ENCODE measurements around the gene FOXN3.

- RAMPAGE, long total RNA = no peak
- RRBS = 2% methylated on average over 73 of the region's 100 CpGs
Measured at GRCh38 chr14:89416830-89417458, at the start of gene FOXN3. TSS of gene FOXN3 (minus strand) at chr14:89417233.

- RAMPAGE, long total RNA = no peak
- RRBS = no CpG with 5 or more reads among the region's 10 CpGs
Measured at GRCh38 chr14:89418450-89419027, 1.5 kb upstream of the FOXN3 start.

GRCh38 chr14:89427434-89427841 lies 10.4 kb upstream of the FOXN3 start:
- RAMPAGE, long total RNA = no peak
- RRBS = no CpG with 5 or more reads among the region's 7 CpGs

- RAMPAGE, long total RNA = no peak
- RRBS = no CpG with 5 or more reads among the region's 10 CpGs
Measured at GRCh38 chr14:89578205-89579148, 161.4 kb upstream of the FOXN3 start.

DNA sequence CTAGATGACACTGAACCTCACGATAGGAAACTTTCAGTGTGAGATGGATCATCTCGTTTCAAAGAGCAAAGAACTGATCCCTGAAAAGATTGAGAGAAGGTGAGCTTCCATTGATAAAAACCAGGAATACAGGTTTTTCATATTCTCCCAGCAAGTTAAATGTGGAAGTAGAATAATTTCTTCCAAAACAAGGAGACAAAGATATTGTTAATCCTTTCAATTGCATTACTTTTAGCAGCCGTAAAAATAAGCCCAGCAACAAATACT lies 212.0 kb upstream of the FOXN3 start:
- RAMPAGE, long total RNA = no peak
- RRBS = no CpG with 5 or more reads among the region's 3 CpGs

- RAMPAGE, long total RNA = no peak
- RRBS = no CpG with 5 or more reads among the region's 8 CpGs
Measured at GRCh38 chr14:89700694-89701027, 253.9 kb downstream of the EFCAB11 start.

- RAMPAGE, long total RNA = no peak
- RRBS = no CpG with 5 or more reads among the region's 8 CpGs
Measured at GRCh38 chr14:89719934-89720368, 234.6 kb downstream of the EFCAB11 start.

DNA sequence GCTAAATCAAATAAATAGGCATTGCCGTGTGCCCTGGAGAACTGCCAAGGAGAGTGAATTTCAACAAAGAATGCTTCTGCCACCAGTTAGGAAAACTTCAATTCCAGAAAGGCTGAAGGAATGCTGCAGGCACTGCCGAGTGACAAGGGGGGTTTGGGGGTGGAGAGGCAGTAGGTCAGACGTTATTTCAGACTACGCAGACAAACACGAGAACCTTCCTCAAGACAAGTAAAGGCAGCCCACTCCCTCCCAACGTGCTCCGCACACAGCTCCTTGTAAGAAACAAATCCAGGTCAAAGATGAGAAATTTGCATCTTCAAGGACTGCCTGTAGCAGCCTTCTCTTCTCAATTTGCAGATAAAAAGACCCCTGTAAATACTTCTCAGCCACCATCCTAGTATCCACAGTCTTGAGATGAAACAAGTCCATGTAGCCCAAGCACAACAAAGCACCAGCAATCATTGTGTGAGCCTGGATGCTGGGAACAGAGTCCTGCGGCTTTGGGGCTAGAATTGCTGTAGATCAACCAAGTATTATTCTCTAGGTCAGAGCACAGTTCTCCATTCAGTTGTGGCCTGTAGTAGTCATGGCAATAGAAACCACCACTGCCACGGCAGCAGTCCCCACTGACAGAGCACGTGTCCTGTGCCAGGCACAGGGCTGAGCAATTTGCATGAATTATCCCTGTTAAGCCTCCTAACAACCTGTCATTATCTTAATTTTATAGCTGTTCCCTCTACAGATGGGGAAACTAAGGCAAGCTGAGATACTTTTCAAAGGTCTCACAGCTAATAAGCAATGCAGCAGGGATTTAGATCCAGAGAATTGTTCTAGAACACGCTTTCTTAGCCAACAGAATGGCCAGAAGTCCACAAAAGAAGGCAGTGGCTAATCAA lies 43.1 kb downstream of the EFCAB11 start:
- RAMPAGE, long total RNA = no peak
- RRBS = no CpG with 5 or more reads among the region's 11 CpGs

- RAMPAGE, long total RNA = no peak
- RRBS = no CpG with 5 or more reads among the region's 4 CpGs
Measured at GRCh38 chr14:90159040-90159624, 97.2 kb upstream of the PSMC1 start.

- RAMPAGE, long total RNA = no peak
- RRBS = no CpG with 5 or more reads among the region's 16 CpGs
Measured at GRCh38 chr14:90439632-90440561, 43.1 kb downstream of the CALM1 start.

GRCh38 chr14:90454098-90454916 lies 57.5 kb downstream of the CALM1 start:
- RAMPAGE, long total RNA = no peak
- RRBS = 26% methylated on average over 4 of the region's 28 CpGs

GRCh38 chr14:90502213-90502429 lies 105.3 kb downstream of the CALM1 start:
- RAMPAGE, long total RNA = no peak
- RRBS = no CpG with 5 or more reads among the region's 2 CpGs

- RAMPAGE, long total RNA = no peak
- RRBS = no CpG with 5 or more reads among the region's 6 CpGs
Measured at GRCh38 chr14:90517483-90517693, 120.6 kb downstream of the CALM1 start.

GRCh38 chr14:90698281-90698878 lies 117.8 kb downstream of the TTC7B start:
- RAMPAGE, long total RNA = no peak
- RRBS = no CpG with 5 or more reads among the region's 8 CpGs

DNA sequence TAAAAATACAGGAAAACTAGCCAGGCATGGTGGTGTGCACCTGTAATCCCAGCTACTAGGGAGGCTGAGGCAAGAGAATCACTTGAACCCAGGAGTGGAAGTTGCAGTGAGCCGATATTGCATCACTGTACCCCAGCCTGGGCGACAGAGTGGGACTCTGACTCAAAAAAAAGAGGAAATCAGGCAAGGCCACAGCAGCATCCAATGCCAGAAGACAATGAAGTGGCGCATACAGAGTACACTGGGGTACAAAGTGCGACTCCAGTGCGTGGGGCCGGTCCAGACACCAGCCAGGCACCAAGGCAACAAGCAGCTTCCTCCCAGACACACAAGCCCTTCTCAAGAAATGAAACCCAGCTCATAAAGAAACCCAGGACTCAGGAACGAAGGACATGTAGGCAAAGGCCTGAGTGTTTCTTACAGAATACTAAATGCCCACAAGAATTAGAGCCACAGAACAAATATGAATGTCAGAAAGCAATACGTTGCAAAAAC lies 28.2 kb downstream of the TTC7B start:
- RAMPAGE, long total RNA = no peak
- RRBS = no CpG with 5 or more reads among the region's 8 CpGs

GRCh38 chr14:91063122-91063559 lies 2.7 kb upstream of the RPS6KA5 start:
- RAMPAGE, long total RNA = no peak
- RRBS = no CpG with 5 or more reads among the region's 1 CpG

DNA sequence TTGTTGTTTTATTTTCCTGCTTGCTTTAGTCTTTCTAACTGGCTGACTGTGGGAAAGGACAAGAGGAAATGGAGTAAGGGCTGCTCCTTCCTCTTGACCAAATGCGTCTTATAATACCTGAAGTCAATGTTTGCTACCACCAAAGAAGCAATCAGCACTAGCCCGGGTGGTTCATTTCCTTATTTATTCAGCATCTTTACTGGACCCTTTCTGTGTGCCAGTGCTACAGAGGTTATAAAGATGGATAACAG lies 15.1 kb upstream of the RPS6KA5 start:
- RAMPAGE, long total RNA = no peak
- RRBS = 94% methylated on average over 1 of the region's 2 CpGs

DNA sequence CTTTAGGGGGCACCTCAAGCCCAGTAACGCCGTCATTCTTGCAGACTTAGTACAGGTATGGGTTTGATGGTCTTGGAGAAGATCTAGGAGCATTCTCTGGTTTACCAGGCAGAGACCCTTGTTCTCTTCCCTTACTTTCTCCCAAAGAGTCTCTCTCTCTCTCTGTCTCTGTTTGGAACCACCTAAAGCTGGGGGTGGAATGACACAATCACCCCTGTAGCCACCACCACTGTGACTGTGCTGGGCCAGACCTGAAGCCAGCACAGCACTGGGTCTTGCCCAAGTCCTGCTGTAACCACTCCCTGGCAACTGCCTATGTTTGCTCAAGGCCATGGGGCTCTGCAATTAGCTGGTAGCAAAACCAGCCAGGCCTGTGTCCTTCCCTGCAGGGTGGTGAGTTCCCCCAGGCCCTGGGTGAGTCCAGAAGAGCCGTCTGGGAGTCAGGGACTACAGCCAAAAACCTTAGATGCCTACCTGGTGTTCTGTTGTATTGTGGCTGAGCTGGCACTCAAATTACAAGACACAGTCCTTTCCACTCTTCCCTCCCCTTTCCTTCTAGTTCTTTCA lies 50.7 kb downstream of the DGLUCY start:
- RAMPAGE, long total RNA = no peak
- RRBS = no CpG with 5 or more reads among the region's 3 CpGs

DNA sequence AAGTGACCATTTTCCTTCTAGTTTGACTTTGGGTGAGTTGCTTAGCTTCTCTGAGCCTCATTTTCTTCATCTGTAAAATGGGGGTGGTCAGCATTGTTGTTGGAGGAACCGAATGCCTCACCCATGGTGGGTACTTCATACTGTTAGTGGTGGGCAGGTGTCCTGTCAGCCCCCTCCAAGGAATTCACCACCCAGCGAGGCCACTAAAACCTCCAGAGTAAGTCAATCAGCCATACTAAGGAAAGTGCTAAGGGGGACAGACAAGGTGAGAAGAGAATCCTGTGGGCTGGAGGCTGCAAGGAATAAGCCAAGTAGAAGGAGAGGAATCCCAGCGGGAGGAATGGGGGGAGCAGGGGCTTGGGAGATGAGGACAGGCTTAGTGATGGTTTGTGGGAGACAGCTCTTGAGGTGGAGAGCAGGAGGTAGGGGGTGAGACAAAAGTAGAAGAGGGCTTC lies 28.7 kb downstream of the GPR68 start:
- RAMPAGE, long total RNA = no peak
- RRBS = no CpG with 5 or more reads among the region's 3 CpGs

DNA sequence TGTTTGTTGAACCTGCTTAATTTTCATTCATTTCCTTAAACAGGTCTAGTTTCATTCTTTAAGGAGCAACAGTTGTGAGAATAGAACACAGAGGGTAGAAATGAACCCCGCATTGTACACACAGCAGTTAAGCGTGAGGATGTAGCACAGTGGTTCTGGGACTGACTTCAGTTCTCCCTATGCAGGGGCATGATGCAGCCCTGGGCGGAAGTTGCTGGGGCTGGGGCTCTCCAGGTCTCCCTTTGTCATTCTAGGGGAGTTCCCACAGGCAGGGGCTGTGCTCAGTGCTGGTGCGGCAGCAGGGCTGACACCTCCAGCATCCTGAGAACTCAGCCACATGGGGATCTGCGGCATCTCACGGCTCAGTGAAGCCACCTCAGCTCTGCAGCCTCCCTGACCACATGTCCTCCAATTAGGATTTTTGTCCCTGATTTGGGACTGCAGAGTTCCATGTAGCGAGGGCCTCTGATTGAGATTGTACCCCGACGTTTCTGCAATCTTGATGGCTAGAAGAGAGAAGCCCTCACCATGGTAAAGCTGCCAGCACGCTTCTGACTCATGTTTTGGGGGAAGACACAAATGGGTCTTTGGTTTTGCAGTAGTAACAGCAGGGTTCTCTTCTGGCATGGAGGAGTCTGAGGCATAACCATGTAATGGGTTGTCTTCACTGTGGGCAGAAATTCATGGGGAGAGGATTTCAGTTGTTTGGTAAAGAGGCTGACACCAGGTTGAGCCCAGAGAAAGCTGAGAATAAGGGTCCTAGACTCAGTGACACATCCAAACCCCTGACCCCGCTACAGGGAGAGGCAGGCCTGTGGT lies 15.9 kb downstream of the GPR68 start:
- RAMPAGE, long total RNA = no peak
- RRBS = no CpG with 5 or more reads among the region's 11 CpGs